Mesothelial cell of epicardium (in vitro differentiated cells): Measurements from ENCODE around the genes NAP1L5 and GPRIN3.

GRCh38 chr4:87116989-87117727 lies 103.3 kb downstream of the KLHL8 start:
- PRO-cap: no peak

GRCh38 chr4:87493883-87494559 lies 35.2 kb downstream of the SPARCL1 start:
- PRO-cap: no peak

DNA sequence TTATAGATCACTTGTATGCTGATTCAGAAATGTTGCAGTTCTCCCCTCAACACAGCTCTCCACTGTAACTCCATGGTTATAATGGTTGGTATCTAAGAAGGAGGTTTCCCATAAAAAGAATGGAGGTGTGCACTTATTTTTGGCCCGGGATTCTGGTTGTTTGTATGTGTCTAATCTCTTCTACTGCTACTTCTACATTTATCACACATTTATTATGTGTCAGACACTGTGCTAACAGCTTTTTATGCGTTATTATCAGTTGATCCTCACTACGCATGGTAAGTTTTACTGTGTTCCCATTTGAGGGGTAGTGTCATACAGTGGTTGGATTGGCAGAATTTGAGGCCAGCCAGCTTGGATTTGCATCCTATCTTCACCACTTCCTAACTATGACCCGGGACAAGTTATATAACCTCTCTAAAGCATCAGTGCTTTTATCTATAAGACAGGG lies 648 bp upstream of the SPARCL1 start:
- PRO-cap: no peak

- PRO-cap: no peak
Measured at GRCh38 chr4:87679662-87680255, 29.7 kb downstream of the DMP1 start.

DNA sequence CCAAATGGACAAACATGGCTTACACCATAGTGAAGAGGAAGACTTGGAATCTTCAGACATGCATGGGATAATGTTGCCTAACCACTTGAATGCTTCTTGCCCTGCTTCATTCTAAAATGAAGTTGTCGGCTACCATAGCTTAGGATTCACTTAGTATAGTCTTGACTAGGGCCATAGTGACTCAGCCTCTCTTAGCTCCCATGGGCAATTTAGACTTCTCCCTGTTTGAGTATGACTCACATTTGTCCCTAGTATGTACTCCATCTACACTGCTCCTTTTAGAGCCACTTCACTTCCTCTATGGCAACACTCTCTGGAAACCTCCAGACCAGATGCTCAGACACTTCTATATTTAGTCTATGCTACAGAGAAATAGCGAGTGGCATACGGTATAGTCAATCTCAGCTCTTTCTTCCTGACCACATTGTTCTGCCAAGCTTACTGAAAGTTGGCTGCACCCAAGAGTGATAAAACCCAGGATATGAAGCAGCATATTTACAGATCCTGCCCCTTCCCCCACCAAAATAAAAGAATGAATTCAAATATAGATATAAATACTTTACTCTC lies 11.2 kb downstream of the MEPE start:
- PRO-cap: no peak

- PRO-cap: no peak
Measured at GRCh38 chr4:87864402-87864721, 31.6 kb downstream of the MEPE start.

DNA sequence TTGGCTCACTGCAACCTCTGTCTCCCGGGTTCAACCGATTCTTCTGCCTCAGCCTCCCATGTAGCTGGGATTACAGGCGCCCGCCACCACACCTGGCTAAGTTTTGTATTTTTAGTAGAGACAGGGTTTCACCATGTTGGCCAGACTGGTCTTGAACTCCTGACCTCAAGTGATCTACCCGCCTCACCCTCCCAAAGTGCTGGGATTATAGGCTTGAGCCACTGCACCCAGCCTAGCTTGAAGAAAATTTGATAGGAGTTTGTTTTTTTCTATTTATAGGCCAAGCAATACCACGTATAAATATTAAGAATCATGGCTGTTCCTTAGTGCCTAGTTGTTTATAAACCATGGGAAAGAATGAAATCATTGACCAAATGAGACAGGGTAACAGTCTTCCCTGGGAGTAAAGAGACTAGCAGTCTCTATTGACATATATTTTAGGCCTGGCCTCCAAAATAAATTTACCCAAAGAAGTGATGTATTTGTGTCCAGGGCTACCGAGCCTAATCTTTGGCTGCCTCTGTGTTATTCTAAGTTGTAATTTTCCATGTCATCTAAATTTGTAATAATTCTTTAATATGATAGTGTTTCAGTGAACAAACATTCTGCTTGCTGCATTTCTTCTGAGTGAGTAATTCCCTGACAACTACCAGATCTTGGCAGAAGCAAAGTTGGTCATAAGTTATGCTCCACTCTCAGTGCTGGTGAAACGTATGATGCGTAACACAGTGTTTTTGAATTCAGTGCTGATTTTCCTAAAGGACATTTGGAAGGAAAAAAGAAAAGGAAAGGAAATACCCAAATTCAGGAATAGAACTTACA lies 10.3 kb downstream of the PKD2 start:
- PRO-cap: no peak

GRCh38 chr4:88018474-88018996 lies 11.1 kb downstream of the PKD2 start:
- PRO-cap: no peak

GRCh38 chr4:88284843-88285055 lies 388 bp upstream of the PPM1K start:
- PRO-cap: no peak

GRCh38 chr4:88286967-88287345 lies 2.6 kb upstream of the PPM1K start:
- PRO-cap: no peak

- PRO-cap: no peak
Measured at GRCh38 chr4:88463301-88464036, 6.5 kb downstream of the HERC5 start.

- PRO-cap: unidirectional peak, minus-strand start at chr4:88697829
Measured at GRCh38 chr4:88696972-88698422, at the start of gene NAP1L5. Gene NAP1L5 (minus strand): TSS chr4:88697829.

- PRO-cap: no peak
Measured at GRCh38 chr4:88737123-88738109, 39.8 kb upstream of the NAP1L5 start.

DNA sequence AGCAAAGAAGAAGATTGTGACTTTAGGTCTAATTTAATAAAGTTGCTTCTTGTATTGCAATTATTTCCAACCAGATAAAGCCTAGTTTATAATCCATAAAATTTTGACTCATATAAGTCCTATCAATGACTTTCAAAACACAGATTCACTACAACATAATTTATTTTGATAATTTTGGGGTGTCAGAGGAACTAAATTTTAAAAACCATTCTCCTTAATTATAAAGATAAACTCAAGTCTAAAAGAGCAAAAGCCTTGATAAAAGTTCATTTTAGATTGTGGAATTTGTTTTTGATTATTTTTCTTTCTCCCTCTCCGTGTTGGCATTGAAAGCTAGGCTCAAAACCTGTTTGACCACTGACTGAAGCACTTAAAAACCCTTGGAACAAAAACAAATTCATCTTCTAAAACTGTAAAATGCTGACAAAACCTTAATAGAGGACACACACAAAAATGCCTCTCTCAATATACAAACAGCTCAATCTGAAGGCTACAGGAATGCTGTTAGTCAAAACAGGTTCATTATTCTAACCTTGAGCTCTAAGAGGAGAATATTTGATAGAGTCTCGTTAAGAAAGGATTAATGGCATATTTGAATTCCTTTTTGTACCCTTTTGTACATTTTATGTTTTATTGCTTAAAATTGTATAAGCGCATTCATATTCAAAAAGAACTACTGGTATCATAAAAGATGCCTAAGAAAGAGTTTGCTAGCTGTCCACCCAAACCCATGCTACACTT lies 74.2 kb upstream of the NAP1L5 start:
- PRO-cap: no peak

DNA sequence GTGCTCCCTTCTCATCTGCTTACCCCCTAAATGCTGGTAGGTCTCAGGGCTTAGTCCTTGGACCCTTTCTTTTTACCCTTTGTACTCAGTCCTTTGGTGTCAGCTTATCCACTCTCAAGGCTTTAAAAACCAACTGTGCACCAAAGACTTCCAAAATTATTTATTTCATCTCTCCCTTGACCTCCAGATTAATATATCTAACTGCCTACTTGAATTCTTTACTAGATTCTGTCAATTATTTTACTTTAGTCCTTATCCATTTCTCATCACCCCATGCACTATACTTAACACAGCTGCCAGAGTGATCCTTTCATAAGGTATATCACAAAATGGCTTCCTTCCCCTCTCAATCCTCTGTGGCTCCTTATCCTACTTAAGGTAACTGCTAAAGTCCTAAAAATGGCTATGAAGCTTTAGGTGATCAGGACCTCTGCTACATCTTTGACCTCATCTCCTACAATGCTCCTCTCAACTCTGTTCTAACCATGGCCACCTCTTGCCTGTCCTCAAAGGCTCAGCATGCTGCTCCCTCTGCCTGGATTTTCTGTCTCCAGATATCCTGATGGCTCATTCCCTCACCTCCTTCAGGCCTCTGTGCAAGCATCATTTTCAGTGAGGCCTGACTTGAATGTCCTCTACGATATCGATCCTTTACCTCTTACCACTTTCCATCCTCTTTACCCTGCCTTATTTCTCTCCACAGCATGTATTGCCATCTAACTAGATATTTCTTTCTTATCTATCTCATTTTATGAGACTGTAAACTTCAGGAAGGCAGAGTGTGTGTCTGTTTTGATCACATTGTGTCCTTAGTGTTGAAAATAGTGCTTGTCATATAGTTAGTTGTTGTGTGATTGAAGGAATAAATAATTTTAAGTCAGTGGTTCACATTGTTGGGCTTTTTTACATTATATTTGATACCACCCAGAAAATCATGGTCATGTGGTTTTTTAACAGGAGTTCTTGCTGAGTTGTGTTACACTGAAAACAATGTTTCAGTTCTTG lies 76.2 kb upstream of the NAP1L5 start:
- PRO-cap: no peak

DNA sequence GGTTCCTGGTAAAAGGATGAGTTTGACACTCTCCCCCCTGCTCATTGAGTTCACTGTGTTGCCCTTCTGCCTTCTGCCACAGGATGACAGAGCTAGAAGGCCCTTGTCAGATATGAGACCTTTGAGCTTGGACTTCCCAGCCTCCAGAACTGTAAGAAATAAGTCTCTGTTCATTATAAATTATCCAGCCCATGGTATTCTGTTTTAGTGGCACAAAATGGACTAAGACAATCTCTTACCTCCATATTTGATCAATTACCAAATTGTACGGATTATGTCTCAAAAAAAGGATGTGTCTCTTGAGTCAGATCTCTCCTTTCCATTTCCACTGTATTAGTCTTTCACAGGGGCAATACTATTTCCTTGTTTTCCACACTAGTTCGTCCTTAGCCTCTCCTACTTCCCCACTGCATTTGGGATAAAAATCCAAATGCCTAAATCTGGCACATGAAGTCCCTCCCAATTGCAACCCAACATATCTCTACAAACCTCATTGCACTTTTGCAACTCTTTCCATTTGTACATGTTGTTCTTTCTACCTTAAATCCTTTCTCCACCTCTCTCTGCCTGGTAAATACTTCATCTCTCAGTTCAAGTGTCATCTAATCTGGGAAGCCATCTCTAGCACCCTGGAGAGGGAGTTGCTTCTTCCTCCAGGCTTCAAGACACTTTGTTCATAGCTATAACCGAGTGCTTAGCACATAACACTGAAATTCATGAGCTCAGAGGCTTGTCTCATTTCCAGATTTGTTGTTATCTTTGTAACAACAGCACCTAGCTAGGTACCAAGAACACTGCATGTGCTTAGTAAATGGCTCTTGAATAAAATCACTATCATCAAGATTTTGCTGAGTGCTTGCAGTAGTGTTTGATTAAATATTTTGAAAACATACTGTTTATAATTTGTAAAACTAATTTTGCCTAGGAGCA lies 114.6 kb upstream of the NAP1L5 start:
- PRO-cap: no peak

DNA sequence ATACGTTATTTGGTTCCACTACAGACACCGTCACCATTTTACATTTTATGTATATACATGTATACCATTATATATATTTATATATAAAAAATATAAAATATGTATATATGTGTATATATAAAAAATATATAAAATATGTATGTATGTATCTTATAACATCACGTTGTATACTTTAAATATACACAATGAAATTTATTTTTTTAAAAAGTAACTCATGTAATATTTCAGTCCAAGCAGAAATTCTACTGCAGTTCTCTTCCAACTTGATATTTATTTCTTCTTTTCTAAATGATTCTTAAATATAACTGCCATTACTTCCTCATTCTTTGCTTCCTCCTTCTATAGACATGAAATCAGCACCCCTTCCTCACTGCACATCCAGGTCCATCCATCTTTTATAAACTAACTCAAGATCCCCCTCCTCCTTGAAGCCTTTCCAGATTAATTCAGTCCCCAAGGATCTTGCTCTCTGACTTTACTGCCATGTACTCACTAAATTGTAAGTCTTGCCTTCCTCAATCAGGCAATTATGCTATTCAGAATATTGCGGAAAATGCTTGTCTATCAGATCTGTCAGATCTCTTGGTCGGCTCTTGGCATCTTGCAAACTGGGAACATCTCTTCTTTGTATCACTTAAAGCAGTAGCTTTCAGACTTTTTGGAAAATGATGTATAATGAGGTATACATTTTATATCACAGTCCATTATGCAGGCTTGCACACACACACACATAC lies 3.7 kb downstream of the GPRIN3 start:
- PRO-cap: no peak

DNA sequence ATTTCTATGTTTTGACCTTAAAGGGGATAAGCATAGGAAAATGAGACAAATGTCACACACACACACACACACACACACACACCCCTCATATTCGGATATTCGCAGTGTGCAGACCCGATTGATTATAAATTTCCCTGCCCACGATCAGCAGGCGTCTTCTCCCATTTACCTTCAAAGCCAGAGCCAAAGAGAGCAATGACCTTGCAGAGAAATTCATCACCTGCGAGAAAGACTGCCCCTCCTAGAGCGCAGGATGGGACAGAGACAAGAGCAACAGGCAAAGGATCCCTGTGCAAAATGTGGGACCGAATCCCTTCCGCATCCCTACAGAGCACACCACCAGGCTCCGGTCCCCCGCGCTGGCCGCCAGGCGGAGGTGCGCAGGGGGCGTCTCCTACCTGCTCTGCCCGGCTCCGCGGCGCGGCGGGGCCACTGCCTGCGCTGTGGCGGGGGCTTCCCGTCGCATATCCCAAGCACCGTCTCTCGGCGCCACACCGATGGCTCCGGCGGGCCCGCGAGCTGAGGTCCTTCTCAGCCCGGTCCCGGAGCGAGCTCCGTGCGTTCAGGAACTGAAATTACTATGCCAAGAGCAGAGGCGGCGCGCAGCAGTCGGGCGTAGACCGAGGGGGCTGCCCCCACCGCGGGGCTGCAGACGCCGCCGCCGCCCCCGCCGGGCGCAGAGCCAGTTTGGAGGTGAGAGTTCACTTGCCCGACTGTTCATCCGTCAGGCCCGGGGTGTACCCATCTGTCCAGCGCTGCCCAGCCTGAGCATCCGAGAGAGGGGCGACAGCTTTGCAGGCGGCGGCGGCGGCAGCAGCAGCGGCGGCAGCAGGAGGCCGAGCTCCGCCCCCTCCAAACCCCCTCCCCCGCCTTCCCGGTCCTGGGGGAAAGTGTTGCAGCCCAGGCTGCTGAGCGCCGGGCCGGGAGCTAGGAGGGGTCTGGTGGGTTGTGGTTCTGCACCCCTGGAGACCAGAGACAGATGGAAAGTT lies at the start of gene GPRIN3:
Gene GPRIN3, minus strand, starts transcription at position 584 of the 989 bp plus-strand sequence.
- PRO-cap: no peak

GRCh38 chr4:89929320-89930159 lies 34.9 kb downstream of the MMRN1 start:
- PRO-cap: no peak

GRCh38 chr4:90212624-90213352 lies 85.6 kb downstream of the CCSER1 start:
- PRO-cap: no peak